Airway epithelial cell (primary cell): Measurements from ENCODE around the gene MTIF2.

DNA sequence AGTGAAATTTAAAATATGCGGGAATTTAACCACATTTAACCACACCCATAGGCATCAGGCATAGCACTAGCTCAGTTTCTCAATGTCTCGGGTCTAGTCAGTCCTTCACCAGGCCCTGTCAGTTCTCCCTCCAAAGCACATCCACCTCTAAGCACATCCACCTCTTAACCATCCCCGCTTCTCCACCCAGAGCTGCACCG, 68.1 kb downstream of the SPTBN1 start:
- RAMPAGE, long total RNA = no peak

DNA sequence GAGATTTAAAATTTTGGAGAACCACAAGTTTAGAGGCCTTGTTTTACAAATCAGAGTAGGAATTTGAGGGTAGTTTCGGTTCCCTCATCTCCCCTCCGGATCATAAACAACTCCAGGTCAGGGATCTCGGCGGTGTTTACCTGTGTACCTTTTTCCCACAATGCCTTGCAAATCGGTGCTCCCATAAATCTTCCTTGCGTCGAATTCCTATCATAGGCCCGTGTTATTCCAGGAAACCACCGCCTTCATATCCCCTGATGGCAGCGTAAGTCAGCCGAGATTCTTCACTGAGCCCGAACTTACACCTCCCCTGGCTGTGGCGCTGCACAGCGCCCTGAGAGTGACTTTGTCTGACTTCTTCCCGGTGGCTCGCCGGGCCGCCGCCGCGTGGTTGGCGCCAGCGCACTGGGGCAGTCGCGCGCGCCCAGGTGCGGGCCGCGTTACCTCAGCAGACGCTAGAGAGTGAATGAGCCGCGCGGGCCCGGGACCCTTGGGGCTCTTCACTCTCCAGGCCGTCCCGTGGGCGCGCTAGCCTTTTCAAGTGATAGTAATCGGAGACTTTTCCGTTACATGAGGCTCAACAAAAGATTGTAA, 101.5 kb downstream of the SPTBN1 start:
- RAMPAGE, long total RNA = no peak

DNA sequence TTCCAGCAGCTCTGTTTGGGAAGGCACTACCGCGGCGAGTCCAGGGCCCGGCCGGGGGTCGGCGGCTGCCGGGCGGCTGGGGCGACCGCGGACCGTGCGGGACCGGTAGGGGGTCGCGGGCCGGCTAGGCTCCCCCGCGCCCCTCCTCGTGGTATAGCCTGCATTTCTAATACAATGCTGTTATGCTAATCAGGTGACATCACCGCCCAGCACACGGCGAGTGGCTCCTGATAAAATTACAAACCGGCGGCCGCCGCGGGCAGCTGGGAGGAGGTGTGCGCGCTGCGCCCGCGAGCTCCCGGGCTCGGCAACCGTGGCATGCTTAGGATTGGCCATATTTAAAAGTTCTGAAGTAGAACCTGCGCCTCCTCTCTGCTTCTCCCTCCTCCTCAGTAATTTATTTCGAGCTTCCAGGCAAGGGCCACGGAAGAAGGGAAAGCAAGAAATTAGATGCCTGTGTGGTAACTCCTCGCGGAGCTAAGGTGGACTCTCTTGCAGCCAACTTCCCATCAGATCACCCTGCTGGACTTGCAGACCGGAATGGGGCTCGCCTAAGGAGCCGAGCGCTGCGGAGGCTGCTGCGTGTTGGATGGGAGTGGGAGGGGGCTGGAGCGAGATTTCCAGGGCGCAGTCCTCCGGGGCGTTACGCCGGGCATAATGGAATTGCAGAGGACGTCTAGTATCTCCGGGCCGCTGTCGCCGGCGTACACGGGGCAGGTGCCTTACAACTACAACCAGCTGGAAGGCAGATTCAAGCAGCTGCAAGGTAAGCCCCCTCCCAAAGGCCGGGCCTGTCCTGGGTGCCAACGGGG, 102.2 kb downstream of the SPTBN1 start:
- RAMPAGE, long total RNA = start-site peak on the plus strand centred at position 290 of the sequence, 97 bp wide, 1,012 and 856 reads in 2 replicates

GRCh38 chr2:54571892-54572270, 115.8 kb downstream of the SPTBN1 start:
- RAMPAGE, long total RNA = no peak

DNA sequence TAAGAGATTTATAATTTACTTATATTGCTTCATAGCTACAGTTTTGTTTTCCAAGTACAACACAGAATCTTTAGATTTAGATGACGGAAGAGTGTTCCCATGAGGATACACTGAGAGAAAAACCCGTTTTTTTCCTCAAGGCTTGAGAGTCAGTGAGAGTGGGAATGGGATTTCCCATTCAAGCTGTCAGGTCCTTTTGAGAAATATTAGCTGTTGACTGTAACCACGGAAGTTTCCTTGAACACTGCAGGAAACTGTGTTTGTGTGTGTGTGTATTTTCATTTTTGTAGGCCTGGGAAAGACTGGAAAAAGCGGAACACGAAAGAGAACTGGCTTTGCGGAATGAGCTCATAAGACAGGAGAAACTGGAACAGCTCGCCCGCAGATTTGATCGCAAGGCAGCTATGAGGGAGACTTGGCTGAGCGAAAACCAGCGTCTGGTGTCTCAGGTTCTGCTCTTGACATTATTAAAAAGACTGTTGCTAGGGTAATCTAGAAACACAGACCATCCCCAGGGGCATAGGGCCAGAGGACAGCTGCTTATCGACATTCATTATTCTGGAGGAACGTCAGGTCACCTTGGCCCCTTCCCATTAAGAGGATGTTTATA, 98.8 kb upstream of the EML6 start:
- RAMPAGE, long total RNA = no peak

DNA sequence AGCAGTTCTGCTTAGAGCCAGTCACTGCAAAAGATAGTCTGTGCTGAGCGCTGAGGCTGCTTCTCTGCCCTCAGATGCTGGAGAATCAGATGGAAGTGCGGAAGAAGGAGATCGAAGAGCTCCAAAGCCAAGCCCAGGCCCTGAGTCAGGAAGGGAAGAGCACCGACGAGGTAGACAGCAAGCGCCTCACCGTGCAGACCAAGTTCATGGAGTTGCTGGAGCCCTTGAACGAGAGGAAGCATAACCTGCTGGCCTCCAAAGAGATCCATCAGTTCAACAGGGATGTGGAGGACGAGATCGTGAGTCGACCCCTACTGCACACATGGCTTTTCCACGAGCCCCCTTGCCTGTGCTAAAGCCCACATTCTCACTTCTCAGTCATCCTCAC, 78.3 kb upstream of the EML6 start:
- RAMPAGE, long total RNA = no peak

- RAMPAGE, long total RNA = no peak
These were observed 73.8 kb upstream of the EML6 start for GRCh38 chr2:54649413-54650227.

DNA sequence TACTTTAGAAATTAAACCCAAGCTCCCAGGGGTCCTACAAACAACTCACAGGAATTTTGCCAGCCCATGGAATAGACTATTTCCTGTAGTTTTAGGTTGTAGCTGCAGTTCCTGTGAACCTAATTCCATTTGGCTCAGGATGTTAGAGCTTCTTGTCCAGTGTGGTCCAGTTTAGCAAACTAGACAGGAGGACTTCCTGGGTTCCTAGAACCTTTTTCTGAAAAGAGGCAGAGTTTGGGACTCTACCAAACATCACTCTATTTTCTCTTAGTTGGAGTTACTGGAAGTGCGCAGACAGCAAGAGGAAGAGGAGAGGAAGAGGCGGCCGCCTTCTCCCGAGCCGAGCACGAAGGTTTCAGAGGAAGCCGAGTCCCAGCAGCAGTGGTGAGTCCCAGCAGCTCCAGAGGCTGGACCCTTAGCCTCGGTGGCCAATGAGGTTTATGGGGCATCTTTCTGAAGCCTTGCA, 64.5 kb upstream of the EML6 start:
- RAMPAGE, long total RNA = no peak

DNA sequence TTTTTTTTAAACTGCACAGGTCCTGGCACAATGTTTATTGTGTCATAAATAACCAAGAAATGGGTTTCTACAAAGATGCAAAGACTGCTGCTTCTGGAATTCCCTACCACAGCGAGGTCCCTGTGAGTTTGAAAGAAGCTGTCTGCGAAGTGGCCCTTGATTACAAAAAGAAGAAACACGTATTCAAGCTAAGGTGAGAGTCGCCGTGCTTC, 57.7 kb upstream of the EML6 start:
- RAMPAGE, long total RNA = no peak

- RAMPAGE, long total RNA = no peak
These were observed 80.4 kb downstream of the RTN4 start for GRCh38 chr2:54969415-54970707.

- RAMPAGE, long total RNA = no peak
These were observed 49.9 kb downstream of the RTN4 start for GRCh38 chr2:55000360-55000791.

GRCh38 chr2:55009756-55010757, 40.2 kb downstream of the RTN4 start:
- RAMPAGE, long total RNA = start-site peak on the minus strand at chr2:55010219-55010311, 75 and 91 reads in 2 replicates

DNA sequence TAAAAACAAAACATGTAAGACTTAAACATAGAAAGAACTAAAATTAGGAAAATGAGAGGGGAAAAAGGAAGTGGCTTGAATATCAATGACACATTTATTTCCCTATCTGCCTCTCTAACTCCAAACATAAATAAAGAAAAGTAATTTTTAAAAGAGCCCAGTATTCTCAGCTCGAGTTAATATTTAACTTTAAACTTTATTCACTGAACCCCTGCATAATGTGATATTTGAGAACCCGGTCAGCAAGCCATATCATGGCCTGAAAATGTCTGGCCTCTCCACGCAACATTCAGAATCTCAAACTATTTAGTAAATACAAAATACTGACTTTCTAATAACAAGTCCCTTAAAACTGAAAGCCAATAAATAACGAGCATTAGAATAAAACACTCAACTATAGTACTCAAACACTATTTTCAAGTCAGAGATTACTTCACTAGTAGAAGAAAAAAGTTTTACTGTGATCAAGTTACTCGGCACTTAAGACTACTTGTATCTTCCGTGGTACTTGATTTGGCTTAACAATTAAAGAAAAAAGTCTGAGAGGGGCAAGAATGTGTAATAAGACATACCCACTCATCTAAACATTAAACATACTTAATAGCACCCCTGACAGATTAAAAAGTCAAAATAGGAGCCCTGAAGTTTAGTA, 38.4 kb downstream of the RTN4 start:
- RAMPAGE, long total RNA = no peak

- RAMPAGE, long total RNA = no peak
These were observed 37.0 kb downstream of the RTN4 start for GRCh38 chr2:55013105-55013770.

DNA sequence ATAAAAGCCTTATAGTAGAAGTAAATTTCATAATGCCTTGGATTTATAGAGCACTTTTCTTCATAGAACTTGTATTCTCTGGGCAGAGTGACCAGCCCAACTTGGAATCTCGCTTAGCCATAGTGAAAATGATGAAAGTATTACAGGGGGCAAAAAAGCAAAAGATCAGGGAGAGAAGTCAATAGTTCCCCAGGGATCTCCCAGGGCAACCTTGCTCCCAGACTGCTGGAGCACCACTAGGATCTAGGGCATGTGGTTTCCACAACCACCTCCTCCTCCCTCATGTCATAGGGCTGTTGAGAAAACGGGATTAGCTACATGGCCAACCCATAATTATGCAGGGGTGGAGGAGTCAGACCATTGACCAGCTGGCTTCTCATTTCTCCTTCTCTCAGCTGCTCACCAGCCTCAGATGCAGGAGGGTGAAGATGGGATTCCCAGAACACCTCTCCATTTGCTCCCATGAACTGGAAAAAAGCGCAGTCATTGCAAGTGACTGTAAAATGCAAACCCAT, 69.3 kb upstream of the RTN4 start:
- RAMPAGE, long total RNA = no peak

DNA sequence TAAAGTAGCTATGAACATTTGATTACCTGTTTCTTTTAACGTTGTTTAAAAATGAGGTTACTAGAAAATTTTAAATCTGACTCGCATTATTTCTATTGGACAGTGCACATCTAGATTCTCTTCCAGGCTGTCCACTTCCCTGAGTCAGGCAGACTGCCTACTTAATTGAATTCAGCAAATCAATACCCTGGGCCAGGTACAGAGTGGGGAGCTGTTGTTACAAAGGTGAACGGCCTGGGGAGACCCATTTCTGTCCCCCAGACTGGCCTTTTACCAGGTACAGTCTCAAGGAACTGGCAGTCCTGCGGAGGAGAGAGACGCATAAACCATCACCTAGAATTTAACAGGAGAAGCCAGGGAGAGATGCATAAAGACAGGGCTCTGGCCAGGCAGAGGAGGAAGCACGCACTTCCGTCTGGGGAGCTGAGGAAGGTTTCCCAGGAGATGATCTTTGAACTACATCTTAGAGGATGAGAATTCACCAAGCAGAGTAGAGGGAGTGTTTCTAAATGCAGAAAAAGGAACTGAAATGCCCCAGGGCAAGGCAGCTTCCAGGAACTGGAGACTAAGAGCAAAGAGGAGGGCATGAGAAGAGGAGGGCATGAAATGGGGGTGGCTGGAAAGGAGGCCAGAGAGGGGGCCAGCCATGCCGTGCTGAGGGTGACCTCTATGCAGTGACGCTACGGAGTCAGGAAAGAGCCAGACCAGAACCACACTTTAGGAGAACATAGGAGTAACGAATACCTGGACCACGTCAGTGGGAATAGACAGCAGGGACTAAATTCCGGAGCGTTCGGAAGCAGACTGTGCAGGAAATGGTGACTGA, 86.7 kb upstream of the RTN4 start:
- RAMPAGE, long total RNA = no peak

GRCh38 chr2:55167848-55168446, 64.1 kb downstream of the CLHC1 start:
- RAMPAGE, long total RNA = no peak

DNA sequence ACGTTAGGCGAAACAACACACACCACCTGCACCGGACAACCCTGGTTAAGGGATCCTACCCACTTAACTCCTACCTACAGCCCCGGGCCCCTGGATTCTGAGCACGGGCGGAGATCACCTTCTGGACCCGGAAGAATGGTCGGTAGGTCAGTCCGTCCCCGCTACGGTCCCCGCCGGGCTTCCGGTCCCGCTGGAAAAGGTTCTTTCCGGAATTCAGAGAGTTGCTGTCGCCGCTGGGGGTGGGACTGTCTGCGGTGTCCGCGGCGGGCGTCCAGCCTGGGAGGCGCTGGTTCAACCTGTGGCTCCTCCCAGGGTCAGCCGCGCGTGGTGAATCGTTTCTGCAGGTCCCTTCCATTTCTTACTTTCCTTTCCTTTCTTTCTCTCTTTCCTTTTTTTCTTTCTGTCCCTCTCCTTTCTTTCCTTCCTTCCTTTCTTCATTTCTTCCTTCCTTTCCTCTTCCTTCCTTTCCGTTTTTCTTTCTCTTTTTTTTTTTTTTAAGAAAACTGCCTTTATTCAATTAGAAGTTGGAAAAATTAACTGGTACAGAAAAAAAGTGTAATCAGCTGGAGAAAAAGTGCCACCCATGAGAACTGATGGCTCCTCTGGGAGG, at the start of gene MTIF2:
MTIF2 (minus strand) TSS at position 137 of the 610 bp plus-strand sequence.
- RAMPAGE, long total RNA = start-site peak on the minus strand centred at position 118 of the sequence, 41 bp wide, 433 and 66 reads in 2 replicates

- RAMPAGE, long total RNA = no peak
These were observed 74.5 kb upstream of the MTIF2 start for GRCh38 chr2:55343457-55344020.

GRCh38 chr2:55357195-55357928, 62.3 kb downstream of the CCDC88A start:
- RAMPAGE, long total RNA = no peak